Neural cell (in vitro differentiated cells): ENCODE measurements around the genes KRT222, KRT26, KRTAP4-8, KRTAP4-12 and KRTAP4-2.

GRCh38 chr17:40398304-40399386 lies 19.1 kb downstream of the TOP2A start:
- RAMPAGE, long total RNA, result no peak

DNA sequence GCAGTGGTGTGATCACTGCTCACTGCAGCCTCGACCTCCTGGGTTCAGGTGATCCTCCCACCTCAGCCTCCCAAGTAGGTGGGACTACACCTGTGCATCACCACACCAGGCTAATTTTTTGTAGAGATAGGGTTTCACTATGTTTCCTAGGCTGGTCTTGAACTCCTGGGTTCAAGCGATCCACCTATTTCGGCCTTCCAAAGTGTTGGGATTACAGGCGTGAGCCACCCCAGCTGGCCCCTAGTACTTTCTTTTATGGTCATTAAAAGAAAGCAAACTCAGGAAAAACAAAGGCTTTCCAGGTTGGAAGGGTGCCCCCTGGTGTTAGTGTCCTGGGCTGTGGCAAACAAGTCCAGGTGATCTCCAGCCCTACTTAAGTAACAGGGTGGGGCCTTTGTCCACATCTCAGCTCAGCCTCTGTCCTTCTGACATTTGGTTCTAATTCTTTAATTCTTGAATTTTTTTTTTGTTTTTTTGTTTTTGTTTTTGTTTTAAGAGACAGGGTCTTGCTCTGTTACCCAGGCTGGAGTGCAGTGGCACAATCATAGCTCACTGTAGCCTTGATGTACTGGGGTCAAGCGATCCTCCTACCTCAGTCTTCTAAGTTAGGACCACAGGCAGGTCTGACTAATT lies 6.9 kb downstream of the IGFBP4 start:
- RAMPAGE, long total RNA, result no peak

- RAMPAGE, long total RNA, result no peak
Observed at GRCh38 chr17:40474032-40475145, 27.0 kb downstream of the TNS4 start.

- RAMPAGE, long total RNA, result no peak
Observed at GRCh38 chr17:40509964-40510860, 8.8 kb upstream of the TNS4 start.

GRCh38 chr17:40540412-40540960 lies 24.8 kb downstream of the CCR7 start:
- RAMPAGE, long total RNA, result no peak

- RAMPAGE, long total RNA, result no peak
Observed at GRCh38 chr17:40560011-40560692, 5.1 kb downstream of the CCR7 start.

DNA sequence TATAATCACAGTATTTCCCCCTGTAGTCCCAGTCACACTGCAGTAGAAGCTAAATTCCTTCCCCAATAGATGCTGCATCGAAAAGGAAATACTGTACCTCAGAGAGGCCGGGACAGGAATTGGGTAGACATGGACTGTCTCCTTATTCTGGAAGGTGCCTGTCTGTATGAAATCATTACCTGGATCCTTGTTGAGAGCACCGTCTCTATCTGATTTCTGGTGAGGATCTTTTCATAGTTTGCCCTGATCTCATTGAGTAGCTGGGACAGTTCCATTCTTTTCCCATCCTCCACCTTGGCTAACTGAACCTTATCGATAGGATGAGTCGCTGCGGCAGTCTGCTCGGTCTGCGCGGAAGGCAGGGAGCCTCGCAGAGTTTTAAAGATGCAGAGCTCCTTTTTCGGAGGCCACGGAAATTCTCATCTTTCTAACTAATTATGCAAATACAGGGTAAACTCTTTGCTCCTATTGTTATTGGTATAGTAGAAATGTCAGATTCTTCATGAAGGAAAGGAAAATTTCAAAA lies at the start of gene KRT222:
Gene KRT222 (minus strand): TSS at position 353 of the 526 bp plus-strand sequence.
- RAMPAGE, long total RNA, result no peak

DNA sequence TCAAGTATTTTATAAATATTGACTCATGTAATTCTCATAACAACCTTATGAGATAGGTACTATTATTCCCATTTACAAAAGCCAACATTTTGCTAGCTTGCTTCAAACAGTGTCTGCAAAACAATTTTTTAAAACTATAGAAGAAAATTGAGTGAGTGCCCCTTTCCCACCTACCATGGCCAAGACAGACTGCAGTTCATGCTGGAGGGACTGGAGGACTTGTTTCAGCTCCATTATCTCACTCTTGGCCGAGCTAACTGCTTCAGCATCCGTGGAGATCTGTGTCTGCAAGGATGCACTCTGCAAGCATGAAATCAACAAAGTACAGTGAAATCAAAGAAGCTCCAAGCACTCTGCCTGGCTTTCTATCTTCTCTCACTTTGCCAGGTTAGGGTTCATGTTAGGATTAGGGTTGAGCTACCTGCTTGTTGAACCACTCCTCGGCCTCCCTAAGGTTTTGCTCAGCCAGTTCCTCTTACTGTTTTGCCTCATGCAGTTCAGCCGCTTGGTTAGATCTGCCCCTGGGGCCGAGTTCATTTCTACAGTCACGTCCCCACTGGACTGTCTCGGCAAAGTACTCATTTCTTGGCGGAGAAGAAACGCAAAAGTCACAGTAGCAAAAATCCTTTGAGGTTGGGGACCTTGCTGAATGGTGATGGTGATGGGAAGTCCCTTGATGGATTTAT lies 16.1 kb upstream of the KRT24 start:
- RAMPAGE, long total RNA, result no peak

- RAMPAGE, long total RNA, result no peak
Observed at GRCh38 chr17:40772007-40772262, at the start of gene KRT26. KRT26 (minus strand) TSS chr17:40772201.

DNA sequence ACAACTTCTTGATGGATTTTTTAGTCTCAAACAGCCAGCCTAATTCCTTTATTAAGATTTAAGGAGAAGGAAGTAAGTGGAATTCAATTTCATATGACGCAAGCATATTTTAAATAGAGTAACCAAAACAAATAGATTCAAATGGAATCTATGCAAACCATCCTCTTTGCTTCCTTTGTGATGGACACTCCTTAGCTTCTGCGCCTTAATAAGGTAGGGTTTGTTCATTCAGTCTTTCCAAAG lies 16.5 kb downstream of the KRT12 start:
- RAMPAGE, long total RNA, result no peak

GRCh38 chr17:41098023-41098222 lies at the start of gene KRTAP4-8:
KRTAP4-8 (minus strand) TSS chr17:41098142.
- RAMPAGE, long total RNA, result no peak

DNA sequence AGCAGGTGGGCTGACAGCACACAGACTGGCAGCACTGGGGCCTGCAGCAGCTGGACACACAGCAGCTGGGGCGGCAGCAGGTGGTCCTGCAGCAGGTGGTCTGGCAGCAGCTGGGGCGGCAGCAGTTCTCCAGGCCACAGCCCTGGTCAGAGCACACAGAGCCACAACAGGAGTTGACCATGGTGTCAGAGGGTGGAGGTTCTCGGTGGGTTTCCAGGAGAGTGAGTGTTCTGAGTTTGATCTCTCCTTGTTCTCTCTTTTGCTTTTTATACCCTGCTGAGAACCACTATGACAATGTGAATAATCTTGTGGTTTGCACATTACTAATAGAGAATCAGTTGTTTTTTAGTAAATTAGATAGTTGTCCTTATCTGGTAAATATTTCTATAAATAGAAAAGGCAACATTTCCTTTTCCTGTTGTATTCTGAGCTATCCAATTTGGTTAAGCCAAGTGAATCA lies at the start of gene KRTAP4-12:
Gene KRTAP4-12 (minus strand): TSS at position 241 of the 460 bp plus-strand sequence.
- RAMPAGE, long total RNA, result no peak

GRCh38 chr17:41177998-41178353 lies at the start of gene KRTAP4-2:
KRTAP4-2 (minus strand) TSS chr17:41178221.
- RAMPAGE, long total RNA, result no peak

DNA sequence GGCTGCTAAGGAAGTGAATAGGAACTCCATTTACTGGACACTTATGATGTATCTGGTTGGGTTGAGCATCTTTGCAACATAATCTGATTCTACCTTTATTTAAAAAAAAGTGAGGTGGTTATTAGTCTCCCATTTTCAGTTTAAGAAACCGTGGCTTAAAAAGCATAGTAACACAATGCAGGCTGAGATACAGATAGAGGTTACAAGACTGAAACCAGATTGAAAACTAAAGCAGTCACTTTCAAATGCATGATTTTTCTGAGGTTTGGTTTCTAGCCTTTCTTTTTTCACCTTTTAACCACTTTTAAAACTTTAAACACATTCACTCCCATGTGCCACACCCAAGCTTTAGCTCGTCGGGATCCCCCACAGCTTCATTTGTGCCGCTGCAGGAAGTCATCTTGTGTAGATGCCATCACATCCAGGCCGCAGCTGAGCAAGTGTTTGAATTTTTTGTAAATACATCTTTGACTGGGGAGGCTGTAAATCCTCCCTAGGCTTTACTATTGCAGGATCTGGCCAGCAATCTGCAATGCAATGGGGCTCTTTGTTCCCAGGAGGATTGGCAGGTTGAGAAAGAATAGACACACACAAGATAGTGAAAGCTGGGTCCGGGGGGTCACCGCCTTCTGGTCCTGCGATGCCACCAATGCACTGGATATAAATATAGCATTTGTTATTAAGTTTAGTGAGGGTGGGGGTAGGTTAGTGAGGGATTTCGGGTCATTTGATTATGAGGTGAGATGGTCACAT lies 9.1 kb downstream of the KRT33A start:
- RAMPAGE, long total RNA, result no peak

- RAMPAGE, long total RNA, result no peak
Observed at GRCh38 chr17:41525082-41525932, 2.8 kb downstream of the KRT19 start.

DNA sequence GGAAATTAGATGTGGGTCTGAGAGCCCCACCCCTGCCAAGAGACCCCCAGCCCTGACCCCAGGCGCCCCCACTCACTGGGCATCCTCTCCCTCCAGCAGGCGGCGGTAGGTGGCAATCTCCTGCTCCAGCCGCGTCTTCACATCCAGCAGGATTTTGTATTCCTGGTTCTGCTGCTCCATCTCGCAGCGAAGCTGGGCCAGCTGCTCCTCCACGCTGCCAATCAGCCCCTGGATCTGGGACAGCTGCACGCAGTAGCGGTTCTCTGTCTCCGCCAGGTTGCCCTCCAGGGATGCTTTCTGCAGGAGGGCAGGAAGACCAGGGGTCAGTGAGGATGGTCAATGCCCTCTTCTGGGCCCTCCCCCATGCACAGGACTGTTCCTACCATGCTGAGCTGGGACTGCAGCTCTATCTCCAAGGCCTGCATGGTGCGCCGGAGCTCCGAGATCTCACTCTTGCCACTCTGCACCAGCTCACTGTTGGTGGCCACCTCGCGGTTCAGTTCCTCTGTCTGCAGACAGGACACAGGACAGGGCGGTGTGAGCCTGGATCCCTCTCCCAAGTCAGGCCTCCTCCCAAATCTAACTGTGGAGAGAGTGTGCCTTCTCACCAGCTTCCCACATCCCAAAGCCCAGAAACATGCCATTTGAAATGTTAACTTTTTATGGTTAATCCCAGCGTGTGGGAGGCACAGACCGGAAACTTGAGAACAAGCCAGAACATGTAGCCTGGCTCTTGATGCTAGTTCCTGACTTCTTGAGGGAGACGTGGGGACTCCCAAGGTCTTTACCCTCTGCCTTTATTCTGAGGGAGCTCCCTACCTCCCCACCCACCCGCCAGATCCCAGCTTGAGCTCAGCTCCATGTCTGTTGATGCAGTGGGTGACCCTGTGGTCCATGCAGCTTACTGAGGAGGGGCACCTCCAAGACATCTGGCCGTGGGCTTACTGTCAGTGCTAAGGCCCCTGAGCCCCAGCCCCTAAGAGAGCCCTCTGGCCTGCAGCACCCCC lies 3.5 kb downstream of the KRT17 start:
- RAMPAGE, long total RNA, result no peak

GRCh38 chr17:41655187-41656338 lies 31.2 kb upstream of the KRT17 start:
- RAMPAGE, long total RNA, result no peak

DNA sequence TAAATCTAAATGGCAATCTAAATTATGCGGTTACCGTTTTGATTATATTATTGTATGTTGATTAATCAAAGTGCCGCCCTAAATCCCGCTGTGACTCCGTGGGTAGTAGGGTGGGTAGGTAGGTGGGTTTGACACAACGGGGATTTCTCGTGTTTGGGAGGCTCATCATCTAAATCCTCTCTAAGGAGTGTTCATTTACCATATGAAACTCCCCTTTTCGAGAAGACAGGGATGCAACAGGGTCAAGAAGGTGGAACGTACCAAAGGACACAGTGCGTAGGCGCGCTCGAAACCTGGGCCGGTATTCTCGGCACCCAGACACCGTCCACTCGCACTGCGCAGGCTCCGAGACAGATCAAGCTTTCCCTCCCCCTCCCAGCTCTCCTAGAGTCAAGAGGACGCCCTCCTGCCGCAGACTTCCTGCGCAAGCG lies 363 bp upstream of the EIF1 start:
- RAMPAGE, long total RNA, result start-site peak on the minus strand centred at position 331 of the sequence, 16 bp wide, 25 and 38 reads in 2 replicates

DNA sequence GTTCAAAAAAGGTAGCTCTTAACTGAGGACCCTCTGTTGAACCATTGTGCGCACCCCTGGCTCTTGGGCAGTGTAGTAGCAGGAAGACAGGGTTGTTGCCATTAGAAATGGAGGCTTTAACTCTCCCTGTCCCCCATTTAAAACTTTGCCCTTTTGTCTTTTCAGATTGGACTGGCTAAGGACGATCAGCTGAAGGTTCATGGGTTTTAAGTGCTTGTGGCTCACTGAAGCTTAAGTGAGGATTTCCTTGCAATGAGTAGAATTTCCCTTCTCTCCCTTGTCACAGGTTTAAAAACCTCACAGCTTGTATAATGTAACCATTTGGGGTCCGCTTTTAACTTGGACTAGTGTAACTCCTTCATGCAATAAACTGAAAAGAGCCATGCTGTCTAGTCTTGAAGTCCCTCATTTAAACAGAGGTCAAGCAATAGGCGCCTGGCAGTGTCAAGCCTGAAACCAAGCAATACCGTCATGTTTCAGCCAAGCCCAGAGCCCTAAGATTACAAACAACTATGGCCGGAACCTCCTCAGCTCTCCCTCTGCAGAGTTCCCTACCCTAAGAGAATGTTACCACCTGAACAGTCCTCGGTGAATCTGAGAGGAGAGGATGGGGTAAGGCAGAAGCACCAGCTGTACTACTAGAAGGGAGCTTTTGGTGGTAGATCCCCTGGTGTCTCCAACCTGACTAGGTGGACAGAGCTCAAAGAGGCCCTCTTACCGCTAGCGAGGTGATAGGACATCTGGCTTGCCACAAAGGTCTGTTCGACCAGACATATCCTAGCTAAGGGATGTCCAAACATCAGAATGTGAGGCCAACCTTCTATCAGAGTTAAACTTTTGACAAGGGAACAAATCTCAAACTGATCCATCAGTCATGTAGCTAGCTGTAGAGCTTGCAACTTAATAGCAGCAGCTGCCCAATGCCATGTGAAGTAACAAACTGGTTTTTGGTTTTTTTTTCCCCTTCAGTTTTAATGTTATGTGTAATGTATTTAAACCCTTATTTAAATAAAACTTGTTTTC lies 2.2 kb downstream of the EIF1 start:
- RAMPAGE, long total RNA, result no peak

- RAMPAGE, long total RNA, result no peak
Observed at GRCh38 chr17:41772500-41773709, 13.6 kb downstream of the JUP start.